Mesenteric fat pad (tissue), 1 donor: ENCODE measurements around the gene GPD2.

DNA sequence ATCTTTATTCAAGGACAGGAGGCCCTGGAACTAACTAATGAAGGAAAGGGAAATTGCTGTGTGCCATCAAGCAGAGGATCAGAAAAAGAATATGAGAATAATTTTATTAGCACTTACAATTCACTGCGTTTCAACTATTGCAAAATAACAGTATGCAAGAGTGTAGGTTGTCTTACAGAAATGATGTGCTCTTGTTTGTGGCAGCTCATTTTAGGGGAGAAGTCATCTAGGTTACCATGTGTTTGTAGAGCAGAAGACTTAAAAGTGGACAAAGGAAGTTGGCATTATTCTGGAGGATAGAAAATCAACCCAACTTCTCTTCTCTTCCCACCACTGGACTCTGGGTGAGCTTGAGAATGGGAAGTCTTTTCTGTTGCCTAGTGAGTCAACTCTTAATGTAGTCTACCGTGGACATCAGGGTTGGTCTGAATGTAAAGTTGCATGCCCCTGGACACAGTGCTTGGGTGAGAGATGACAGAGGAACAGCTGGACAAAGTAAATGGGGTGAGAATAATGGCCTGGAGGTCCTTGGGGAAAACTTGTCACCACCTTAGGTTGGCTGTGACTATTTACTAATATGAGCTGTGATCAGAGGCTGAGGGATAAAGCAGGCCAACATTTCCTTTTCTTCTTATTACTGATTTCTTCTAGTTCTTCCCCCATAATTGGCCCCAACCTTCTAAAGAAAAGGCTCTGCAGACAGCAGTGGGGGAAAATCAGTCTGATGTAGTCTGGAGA, 98.3 kb downstream of the FMNL2 start:
- PRO-cap: no peak

- PRO-cap: no peak
These were observed 158.1 kb downstream of the PRPF40A start for GRCh38 chr2:152558992-152559669.

DNA sequence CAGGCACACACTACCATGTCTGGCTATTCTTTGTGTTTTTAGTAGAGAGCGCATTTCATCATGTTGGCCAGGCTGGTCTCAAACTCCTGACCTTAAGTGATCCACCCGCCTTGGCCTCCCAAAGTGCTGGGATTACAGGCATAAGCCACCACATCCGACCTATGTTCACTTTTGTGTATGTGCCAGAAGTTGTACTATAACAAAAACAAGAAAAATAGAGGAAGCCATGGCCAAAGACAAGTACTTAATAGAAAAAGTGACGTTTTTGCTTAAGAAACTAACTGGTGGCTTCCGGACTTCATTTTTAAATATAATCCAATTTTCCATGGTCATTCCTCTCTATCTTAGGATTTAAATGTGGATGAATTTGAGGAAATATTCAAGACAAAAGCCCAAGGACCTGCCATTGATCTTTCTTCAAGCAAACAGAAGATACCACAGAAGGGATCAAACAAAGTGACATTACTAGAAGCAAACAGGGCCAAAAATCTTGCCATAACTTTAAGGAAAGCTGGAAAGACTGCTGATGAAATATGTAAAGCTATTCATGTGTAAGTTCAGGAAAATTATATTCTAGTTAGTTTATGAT, 91.0 kb downstream of the PRPF40A start:
- PRO-cap: no peak

GRCh38 chr2:152631876-152632389, 85.3 kb downstream of the PRPF40A start:
- PRO-cap: no peak

DNA sequence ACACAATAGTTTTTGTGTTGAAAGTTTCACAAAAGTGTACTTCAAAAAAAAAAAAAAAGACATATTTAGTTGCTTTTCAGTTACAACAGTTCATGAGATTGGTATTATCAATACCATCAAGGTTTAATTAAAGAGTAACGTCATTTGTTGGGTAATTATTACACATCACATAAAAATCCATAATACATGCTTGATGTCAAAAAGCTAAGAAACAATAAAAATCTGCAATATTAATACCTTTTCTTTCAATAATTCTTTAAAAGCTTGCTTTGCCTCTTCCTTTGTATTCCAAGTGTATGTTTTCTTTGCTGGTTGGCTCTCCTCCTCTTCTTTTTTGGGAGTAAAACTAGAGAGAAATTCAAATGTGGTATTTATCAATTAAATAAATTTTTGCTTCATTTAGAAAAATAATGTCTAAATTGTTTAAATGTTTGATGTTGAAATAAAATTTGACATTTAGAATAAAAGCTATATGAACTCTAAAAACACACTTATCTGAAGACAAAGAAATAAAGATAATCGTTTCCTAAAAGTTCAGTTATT, 43.8 kb downstream of the PRPF40A start:
- PRO-cap: no peak

- PRO-cap: bidirectional peak, plus-strand start at chr2:152717632, minus-strand start at chr2:152717433; bidirectional peak, plus-strand start at chr2:152718288, minus-strand start at chr2:152718252
These were observed 505 bp upstream of the PRPF40A start for GRCh38 chr2:152717556-152718375.

DNA sequence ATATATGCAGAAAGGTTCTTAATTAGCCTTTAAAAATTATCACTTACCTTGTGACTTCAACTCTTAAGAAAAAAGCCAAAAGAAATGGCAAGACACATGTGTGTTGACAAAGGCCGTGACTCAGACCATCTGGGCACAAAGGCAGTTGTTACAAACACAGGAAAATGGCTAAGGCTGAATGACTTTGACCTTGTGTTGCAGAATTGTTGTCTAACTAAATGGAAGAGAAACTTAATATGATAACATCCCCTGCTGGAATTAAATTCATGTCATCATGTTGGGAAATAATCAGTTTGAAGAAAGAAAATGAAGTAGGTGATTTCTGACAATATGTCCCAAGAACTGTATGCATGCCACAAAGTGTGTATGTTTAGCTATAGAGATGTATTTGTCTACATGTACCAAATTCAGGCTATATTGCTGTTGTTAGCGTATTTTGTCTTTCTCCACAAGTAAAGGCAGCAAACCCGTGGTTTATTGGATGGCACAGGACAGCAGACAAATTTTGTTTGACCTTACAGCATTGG, 108.6 kb downstream of the ARL6IP6 start:
- PRO-cap: no peak

DNA sequence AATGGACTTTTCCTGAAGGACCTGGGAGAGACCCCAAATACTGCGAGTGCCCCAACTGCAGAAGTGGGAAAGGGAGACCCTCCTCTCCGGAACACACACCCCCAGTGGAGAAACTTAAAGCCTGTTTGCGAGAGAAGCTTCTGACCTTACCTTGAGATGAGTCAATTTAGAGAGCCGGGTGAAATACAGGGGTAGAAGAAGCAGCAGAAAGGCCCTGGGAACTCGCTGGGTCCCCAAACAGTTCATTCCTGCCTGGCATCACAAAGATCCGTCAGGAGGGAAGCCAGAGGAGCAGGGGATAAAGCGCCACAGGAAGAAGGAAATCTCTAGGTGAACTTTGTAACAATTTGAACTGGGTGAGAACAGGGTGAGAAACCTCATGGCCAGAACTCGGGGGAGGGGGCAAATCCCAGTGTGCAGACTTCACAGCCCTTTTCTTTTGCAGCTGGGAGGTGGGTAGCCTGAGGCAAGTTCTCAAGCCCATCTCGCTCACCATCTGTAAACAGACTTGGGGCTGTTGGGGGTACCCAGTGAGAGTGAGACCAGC, 114.2 kb upstream of the RPRM start:
- PRO-cap: no peak

DNA sequence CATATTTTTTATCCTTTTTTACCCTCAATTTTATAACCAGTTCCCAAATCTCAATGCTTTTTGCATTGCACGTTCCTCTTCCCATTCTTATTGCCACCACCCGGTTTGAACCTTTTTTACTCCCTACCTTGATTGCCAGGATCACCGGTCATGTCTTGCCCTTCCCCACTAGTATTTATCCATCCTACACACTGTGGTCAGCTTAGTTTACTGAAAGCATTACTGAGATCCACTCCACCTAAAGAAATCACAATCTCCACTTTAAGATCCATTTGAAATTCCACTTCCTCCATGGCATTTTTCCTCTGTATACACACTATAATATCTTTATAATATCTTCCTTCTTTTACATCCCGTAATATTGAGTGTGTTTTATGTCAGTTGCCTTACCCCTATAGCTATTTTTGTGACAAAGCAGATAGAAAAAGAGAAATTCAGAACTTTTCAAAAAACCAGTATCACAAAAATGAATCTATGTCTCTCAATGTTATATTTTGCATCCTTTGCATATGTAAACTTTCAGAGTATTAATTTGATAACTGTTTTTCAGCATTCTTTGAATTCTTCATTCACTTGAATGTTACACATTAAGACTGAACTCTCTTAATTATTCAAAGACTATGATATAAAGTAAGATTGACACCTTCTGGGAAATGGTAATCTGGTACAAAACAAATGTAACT, 318.8 kb downstream of the NR4A2 start:
- PRO-cap: no peak

DNA sequence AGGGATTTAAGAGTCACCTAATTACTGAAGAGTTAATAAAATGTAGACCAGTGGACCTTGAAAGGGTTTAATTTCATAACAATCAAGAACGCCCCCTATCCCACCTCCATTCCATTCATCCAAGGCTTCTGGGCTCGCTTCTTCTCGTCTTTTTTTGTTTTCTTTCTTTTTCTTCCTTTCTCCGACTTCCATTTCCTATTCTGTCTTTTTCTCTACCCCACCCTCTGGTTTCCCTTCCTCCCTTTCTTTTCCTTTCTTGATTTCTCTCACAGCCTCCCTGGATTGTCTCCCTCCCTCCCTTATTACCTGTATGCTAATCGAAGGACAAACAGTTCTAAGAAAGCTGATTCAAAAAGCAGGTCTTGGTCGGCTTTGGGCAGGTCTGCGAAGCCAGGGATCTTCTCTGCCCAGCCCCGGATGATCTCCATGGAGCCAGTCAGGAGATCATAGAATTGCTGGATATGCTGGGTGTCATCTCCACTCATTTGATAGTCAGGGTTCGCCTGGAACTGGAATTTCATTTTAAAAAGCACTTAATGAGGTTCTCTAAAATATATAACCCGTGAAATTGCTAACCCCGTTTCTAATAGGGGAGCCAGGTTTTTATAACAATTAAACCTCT, 6.0 kb downstream of the NR4A2 start:
- PRO-cap: no peak

- PRO-cap: no peak
These were observed 5.0 kb downstream of the NR4A2 start for GRCh38 chr2:156327501-156328007.

- PRO-cap: bidirectional peak, plus-strand start at chr2:156436427, minus-strand start at chr2:156436139
These were observed at the start of gene GPD2 for GRCh38 chr2:156436042-156436735. GPD2 (plus strand) TSS chr2:156436379.

GRCh38 chr2:156537881-156538383, 101.8 kb downstream of the GPD2 start:
- PRO-cap: no peak

- PRO-cap: no peak
These were observed 204.6 kb upstream of the GALNT5 start for GRCh38 chr2:157052939-157053307.

DNA sequence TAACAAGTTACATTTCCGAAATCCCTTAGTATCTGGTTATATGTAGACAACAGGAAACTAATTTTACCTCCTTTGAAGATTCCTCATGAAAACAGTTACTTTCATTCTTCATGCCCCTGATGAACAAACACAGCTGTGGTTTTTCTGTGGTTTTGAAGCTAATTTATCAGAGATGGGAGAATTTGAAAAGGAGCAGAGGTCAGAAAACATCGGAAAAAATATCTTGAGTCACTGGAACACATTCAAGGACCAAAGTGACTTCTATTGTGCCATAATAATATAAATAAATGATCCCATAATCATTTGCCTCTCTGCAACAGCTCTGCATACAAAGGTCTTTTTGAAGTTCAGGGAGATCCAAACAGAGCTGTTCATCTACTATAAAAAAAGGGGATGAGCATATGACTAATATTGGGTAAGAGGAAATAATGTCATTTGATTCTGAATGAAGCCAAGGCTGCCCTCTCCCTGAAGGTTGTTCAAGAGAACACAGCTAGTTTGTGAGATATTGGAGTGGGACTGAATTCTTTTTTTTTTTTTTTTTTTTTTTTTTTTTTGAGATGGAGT, 201.3 kb upstream of the GALNT5 start:
- PRO-cap: no peak

DNA sequence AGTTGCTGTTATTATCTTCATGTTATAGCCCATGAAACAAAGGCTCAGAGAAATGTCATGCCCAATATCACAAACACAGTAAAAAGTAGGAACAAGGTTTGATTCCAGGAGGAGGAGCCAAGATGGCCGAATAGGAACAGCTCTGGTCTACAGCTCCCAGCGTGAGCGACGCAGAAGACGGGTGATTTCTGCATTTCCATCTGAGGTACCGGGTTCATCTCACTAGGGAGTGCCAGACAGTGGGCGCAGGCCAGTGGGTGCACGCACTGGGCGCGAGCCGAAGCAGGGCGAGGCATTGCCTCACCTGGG, 42.8 kb upstream of the ERMN start:
- PRO-cap: no peak

DNA sequence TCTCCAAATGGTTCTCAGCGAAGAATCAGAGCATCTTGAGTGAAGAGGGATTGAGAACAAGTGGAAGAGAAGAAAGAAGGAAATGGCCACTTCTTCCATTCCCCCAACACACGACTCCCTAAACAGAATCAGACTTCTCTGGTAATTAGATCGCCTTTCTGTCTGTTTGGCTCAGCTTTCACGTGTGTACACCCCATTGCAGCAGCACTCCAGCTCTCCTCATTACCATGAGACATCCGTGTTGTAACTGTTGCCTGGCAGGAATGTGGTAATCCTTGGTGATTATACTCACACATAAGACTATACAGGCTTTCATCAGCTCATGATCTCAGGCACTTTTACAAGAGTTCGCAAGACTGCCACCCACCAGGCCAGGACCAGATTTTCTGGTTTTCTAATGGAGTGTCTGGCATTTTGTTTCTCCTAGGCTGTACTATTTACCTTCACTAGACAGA, 50.3 kb downstream of the ACVR1 start:
- PRO-cap: no peak

DNA sequence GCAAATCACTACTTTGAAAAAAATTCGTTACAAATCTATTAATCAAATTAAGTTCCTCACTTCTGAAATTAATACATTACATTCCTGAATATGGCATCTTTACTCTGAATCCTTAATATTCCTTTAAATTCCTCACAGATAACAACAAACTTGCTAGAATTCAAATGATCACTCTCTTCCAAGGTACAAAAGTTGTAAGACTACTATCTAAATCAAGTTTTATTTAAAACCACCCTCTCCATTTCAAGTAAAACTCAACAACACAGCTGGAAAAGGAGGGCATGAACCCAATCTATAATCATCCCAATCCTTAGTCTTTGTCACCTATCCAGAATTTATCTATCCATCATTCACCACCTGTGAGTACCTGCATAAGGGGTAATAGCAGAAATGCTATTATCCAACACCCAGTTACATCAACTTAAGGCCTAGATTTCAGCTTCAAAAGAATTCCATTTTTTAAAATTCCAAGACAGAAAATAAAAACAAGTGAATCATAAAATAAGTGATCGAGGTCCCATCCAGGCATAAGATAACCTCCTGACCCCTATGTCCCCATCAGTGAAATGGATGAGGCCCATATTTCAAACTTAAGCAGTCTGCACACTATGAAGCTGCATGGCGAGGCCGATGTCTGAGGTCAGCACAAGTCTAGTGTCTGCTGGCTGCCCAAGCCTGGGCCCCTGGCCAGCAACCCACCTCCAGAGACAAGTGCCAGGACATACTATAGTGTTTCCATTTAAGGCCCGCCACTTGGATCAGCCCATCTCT, 2.1 kb downstream of the ACVR1 start:
- PRO-cap: no peak

- PRO-cap: no peak
These were observed 58.6 kb upstream of the UPP2 start for GRCh38 chr2:158042987-158043628.

DNA sequence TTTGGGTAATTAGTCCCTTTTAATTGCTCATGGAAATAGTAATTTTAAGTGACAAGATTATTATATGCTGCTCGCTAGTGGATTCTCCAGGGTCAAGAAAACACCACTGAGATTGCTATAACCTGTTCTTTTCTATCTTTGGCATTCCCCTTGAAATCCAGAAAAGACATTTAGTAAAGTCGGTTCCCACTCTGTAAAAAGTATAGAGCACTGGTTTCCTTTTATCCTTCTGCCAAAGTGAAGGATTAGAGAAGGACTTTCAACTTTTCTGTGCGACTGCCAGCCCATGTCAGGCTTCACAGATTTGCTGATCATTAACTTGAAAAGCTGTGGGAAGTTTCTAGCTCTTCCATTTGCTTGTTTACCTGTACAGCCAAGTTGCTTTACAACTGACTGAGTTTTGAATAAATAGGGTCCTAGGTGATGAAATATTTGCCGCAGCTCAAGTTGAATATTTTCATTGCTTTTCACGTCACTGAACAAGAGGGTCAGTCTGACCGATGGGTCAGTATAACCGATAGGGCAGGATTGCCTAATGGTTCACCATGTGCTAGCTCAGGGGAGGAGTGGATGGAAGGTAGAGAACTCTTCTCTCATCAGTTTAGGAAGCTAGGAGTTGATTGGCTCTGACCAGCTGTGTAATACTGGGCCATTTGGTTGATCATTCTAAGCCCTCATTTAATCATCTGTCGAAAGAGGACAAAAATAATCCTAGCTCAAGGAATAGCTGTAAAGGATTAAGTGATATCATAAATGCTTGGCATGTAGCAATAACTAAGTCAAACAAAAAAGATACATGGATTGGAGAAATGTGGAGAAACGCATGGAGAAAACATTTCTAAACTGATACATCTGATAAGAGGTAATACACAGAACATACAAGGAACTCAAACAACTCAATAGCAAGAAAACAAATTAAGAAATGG, 30.4 kb downstream of the UPP2 start:
- PRO-cap: no peak